Jejunum (tissue), 1 donor: ENCODE results near the genes MSI1 and GATC.

DNA sequence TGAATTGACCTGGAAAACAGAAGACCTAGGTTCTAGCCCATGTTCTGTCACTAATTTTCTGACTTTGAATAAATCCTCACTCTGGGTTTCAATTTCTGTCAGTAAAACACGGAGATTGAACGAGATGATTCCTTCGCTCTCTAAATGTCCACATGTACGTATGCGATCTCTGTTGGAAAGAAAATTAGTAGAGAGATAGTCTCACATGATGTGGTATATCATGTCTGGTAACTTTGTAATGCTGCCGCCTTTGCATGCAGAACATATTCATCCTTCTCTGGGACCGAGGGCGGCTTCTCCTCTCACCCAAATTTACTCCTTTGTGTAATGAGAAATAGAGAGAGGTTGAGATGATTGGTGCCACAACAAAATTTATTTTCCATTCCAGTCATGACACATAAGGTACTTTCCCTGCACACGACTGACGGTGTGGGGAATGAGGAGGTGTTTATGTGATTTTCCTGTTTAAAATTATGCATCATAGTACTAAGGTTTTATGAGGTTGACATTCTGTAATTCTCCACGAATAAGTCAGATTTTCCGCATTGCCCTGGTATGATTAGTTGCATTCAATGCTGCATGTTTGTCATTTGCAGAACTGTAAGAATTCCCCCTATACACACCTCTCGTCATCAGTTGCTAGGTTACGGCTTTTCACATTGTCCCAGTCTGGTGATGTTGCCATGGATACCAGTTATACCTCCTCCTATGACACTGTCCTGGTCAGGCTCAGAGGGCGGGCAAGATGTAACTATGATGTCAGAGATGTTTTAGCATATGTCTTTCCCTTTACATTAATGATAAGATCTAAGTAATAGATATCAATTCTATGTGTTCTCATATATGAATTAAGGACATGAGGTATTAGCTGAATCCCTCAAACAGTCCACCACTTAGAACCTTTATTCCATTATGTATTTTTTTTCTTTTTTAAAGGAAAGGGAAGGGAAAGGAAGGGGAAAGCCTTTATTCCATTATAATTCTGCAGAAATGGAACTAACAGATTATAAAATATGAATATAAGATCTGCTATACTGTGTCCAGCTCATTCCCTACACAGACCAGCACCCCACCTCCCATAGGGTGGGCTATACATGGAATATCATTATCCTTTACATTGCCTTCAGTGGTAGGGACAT is 23.2 kb downstream of the BICDL1 start:
- PRO-cap = no peak

DNA sequence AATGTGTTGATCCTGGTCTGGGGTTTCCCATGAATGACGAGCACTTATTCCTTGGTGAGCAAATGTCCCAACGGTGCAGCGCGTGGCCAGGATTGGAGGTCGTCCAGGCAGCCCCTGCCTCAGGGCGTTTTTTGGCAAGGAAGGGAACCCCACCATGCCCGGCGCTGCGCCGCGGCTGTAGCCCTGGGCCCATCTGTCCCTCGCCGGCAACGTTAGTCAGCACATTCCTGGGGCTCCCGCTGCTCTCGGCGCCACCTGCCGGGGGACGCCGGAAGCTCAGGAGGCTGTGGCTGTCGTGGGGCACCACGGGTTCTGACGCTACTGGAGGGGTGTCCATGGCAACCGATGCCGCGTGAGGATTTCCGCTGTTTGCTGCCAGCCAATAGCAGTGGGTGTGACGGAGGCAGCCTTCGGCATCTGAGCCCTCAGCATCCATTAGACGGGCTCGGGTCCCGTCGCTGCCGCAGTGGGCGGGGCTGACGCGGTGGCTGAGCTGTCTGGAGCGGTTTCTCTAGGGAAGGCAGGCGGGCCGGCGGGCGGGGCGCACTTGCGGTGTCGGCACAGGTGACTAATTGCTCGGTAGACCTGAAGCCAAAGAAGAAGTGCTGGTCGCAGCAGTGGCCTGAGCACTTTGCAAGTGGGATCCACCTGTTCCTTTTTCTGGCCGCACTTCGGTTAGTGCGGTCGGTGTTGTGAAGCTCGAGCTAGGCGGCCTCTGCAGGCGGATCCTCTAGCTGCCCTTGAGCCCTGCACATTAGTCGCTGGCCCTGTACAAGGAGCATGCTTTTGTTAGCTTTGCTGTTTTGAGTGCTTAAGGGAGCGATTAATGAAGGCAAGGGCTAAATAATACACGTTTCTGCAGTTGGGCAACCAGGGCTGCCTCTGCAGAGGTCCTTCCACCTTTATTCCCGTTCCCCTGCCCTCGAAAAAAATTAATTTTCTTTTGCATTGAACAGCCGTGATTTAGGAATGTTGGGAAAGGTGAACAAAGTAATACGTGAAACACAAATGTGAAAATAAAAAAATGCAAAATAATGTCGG is 29.4 kb downstream of the RAB35 start:
- PRO-cap = no peak

- PRO-cap = no peak
Observed at GRCh38 chr12:120096308-120097391, 19.9 kb downstream of the RAB35 start.

- PRO-cap = unidirectional peak, plus-strand start at chr12:120116382
Observed at GRCh38 chr12:120115945-120116555, 503 bp downstream of the RAB35 start.

DNA sequence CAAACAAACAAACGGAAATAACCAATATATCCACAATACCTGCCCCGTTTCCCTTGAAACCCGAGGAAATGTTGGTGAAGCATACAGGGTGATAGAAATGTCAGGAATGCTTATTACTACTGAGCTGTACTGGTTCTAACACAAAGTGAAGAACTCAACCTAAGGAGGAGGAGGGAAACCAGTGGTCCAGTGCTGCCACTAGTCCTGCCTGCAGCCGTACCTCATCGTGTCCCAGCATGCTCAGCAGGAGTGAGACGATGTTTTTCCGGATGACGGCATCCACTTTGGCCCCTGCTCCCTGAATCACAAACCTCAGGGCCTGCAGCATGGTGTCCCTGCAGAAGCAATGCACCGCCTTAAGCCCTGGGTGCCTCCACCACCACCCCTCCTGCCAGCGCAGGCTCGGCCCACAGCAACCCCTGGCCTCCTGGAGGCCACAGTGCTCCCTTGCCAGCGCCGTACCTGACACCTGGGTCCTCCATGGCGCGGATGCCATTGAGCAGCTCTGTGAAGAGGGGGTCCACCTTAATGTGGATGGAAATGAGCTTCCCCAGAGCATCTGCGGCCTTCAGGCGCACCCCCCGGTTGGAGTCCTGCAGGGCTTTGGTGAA is 17.6 kb upstream of the RAB35 start:
- PRO-cap = no peak

- PRO-cap = no peak
Observed at GRCh38 chr12:120144095-120144958, 27.8 kb upstream of the RAB35 start.

DNA sequence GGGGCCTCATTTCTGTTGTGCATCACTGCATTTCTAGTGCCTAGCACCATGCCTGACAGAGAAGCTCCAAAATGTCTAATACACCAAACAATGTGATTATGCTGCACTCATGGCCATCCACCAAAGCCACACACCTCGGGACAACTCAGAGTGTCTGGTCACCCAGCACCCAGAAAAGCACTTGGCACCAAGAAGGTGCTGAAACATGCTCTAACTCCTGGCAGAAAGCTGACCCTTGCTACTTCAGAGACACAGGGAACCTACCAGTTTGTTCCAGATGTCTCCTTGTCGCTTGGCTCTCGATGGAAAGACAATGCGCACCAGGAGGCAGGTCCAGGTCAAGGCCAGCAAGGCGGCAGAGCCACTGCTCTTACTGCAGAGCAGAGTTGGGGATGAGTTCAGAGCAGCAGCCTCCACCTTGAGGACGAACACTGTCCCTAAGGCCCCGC is 11.2 kb downstream of the GCN1 start:
- PRO-cap = no peak

- PRO-cap = bidirectional peak, plus-strand start at chr12:120368392, minus-strand start at chr12:120368312
Observed at GRCh38 chr12:120367901-120368595, 916 bp downstream of the MSI1 start.

DNA sequence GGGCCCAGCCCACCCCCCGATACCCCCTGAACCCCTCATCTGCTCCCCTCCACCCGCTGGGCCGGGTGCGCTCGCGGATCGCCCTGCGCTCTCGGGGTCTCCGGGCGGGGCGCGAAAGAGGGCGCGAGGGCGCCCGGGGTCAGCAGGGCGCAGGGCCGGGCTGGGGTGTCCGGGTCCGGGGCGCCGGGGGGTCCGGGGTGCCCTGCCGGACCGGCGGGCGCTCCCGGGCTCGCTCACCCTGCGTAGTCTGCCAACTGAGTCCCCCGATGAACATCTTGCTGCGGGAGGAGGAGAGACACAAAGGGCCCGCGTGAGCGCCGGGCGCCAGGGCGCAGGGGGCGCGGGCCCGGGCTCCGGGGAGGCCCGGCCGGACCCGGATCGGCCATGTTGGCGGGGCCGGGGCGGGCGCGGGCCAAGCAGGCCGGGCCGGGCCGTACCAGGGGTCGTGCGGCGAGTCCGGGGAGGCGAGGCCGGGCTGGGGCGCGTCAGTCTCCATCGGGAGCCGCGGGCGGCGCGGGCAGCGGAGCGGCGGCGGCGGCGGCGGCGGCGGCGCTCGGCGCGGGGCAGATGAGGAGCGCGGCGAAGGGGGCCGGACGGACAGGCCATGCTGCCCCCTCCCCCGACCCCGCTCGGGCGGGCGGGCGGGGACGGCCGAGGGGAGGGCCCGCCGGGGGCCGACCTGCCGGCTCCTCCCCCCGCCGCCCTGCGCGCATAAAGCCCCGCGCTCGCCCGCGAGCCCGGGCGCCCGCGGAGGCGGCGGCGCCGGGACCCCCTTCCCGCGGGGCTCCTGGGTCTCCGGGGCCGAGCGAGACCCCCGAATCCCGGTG is at the start of gene MSI1:
MSI1 (minus strand) TSS at position 569 of the 827 bp plus-strand sequence.
- PRO-cap = unidirectional peak, plus-strand start at position 117 of the sequence; bidirectional peak, plus-strand start at position 488 of the sequence, minus-strand start at position 263 of the sequence; bidirectional peak, plus-strand start at position 744 of the sequence, minus-strand start at position 631 of the sequence

DNA sequence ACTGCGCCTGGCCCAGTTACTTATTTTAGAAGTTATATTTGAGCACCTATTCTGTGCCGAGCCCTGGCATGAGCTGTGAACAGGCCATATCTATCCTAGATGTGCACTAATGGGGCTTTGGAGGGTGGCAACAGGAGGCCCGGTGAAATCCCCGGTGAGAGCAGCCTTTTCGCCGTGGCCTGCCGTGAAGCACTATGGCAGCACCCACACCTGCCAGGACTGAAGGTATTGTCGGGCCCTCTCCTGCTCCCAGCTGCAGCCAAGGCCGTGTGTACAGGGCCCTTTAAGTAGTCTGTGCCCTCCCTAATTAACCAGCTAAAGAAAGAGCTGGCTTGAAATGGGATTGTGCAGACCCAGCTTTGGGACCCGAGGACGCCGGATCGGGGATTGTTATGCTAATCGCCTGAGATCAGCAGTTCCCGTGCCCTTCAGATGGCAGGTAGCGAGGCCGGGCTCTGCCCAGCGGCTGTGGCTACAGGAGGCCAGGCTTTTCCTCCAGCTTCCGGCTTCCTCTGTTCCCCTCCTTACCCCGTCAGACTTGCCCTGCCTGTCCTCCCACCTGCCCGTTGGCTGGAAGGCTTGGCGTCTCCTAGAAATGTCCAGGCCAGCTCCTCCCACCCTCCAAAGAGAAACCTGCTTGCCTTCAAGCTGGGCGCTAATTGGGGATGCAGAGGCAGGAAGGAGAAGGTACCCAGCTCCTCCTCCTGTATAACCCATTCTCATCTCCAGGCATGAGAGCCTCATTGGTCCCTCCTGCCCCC is 25.5 kb upstream of the MSI1 start:
- PRO-cap = unidirectional peak, minus-strand start at position 514 of the sequence

DNA sequence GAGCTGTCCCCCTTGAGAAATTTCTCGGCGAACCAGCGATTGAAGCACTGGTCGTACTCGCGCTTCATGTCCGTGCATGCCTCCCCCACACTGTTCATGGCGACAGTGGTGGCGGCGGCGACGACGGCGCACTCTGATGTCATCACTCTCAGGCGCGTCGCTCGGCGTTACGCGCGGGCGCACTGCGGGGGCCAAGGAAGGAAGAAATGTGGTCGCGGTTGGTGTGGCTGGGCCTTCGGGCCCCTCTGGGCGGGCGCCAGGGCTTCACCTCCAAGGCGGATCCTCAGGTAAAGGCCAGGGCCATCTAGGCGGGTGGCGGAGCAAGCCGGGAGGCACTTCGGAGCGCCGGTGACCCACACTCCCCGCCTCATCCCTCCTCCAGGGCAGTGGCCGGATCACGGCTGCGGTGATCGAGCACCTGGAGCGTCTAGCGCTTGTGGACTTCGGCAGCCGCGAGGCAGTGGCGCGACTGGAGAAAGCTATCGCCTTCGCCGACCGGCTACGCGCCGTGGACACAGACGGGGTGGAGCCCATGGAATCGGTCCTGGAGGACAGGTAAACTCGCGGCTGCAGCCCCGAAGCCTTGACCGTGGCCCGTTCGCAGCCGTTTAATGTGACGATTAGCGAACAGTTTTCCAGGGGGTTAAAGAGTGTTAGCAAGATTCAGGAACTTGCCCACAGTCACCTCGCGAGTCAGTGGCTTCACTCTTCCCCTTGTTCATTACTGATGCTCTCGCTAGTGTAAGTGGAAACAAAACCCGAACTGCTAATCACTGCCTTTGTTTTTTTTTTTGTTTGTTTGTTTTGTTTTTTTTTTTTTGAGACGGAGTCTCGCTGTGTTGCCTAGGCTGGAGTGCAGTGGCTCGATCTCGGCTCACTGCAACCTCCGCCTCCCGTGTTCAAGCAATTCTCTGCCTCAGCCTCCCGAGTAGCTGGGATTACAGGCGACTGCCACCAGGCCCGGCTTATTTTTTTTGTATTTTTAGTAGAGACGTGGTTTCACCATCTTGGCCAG is at the start of gene GATC:
GATC (plus strand) TSS at position 170 of the 1,015 bp plus-strand sequence.
- PRO-cap = bidirectional peak, plus-strand start at position 185 of the sequence, minus-strand start at position 135 of the sequence; bidirectional peak, plus-strand start at position 398 of the sequence, minus-strand start at position 429 of the sequence

DNA sequence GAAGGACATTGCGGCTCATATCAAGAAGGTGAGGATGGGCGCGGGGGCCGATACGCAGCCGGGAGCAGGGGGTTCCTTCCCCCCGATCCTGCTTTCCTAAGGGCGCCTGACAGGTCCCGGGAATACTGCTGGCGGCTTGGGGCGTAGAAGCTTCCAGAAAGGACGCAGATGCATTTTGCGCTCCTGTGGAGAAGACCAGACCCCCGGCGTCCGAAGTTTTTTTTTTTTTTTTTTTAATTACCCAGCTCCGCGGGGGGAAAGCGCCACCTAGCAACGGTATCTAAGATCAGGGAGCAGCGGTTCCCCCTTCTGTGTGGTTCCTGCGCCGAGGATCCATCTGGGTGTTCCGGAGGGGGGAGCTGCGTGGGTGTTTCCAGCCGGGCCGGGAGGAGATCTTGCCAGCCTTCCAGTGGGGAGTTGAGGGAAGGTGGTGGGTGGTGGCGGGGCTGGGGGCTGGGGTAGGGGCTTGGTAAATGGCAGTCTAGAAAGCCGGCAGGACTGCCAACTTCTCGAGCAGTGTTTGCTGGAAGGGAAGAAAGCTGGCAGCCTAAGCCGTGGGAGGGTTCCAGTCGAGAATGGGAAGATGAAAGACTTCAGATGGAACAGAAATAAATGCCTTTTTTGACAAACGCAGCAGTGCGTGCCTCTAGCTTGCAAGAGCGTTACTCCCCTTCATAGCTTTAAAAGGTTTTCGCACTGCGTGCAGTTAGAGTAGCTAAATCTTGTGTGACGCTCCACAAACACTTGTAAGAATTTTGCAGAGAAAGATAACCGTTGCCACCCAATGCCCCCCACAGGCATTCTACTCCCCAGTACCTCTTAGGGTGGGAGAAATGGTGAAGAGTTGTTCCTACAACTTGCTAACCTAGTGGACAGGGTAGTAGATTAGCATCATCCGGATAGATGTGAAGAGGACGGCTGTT is 874 bp downstream of the DYNLL1 start:
- PRO-cap = no peak

GRCh38 chr12:120562758-120563210 is 18.4 kb downstream of the POP5 start:
- PRO-cap = no peak

- PRO-cap = unidirectional peak, minus-strand start at chr12:120620691
Observed at GRCh38 chr12:120620413-120621061, 19.9 kb upstream of the CABP1 start.

GRCh38 chr12:120654622-120655061 is 14.2 kb downstream of the CABP1 start:
- PRO-cap = no peak

DNA sequence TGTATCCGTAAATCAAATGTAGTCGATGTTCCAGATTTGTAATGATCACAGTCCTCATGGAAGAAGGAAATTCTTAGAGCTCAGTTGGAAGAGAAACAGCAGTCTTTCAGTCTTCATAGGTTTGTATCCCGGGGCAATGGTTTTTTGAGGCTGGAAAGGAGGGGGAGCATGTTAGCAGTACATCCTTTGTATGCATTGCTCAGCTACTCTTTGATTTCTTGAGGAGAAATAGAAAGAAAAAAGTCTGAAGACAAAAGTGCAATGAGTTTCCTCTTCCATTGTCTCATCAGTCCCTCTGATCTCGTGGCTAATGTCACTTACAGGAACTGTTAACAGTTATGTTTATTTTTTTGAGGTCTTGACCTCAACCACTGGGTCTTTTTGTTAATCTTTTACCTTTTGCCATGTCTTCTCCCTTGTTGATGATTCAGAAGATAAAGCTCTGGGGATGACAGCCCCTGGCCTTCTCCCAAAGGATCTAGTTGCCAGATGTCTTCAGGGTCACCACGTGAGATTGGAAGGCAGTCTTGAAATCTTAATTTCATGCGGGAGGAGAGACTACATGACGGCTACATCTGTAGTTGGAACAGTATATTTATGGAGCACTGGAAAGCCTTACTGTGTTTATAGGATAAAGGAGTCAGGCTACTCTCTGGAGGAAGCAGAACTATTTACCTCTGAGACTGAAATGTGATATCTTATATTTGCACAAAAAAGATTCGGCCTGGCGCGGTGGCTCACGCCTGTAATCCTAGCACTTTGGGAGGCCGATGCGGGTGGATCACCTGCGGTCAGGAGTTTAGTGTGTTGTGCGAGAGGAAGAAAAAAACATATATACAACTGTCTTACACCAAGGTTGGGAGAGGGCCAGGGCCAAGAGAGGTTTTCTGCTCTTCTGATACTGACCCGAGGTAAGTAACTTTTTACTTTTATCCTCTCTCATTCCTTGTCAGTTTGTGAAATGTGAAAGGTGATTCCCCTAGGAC is 5.6 kb downstream of the MLEC start:
- PRO-cap = no peak

GRCh38 chr12:120720244-120721209 is 5.1 kb upstream of the ACADS start:
- PRO-cap = no peak

GRCh38 chr12:120793560-120793912 is 67.9 kb downstream of the ACADS start:
- PRO-cap = no peak

DNA sequence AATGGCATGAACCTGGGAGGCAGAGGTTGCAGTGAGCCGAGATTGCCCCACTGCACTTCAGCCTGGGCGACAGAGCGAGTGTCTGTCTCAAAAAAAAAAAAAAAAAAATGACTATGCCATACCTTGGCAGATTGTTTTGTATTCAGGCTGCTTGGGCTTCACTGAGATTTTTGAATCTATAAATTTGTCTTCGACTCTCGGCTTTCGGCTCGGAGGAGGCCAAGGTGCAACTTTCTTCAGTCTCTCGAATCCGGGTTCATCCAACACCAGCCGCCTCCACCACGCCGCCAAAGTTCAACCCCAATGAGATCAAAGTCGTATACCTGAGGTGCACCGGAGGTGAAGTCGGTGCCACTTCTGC is 12.3 kb upstream of the SPPL3 start:
- PRO-cap = unidirectional peak, plus-strand start at position 194 of the sequence

- PRO-cap = bidirectional peak, plus-strand start at chr12:121025935, minus-strand start at chr12:121025853
Observed at GRCh38 chr12:121025550-121026241, 9.4 kb upstream of the C12orf43 start.